AG04450 (cell line): ENCODE measurements around the gene MARK1.

DNA sequence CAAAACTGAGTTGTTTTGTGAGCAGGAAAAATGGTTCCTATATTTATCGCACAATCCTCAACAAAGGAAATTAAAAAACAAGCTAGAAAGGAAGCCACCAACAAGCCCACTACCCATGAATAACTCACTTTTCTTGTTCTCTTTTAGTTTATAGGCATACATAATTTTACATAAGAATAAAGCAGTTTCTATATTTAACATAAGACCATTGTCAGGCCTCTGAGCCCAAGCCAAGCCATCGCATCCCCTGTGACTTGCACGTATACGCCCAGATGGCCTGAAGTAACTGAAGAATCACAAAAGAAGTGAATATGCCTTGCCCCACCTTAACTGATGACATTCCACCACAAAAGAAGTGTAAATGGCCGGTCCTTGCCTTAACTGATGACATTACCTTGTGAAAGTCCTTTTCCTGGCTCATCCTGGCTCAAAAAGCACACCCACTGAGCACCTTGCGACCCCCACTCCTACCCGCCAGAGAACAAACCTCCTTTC, 40.5 kb upstream of the VASH2 start:
- CAGE, long polyA plus RNA = no peak
- RRBS = no CpG with 5 or more reads among the region's 7 CpGs

- CAGE, long polyA plus RNA = no peak
- RRBS = 13% methylated on average over 3 of the region's 33 CpGs
Observed at GRCh38 chr1:212916459-212917482, 33.6 kb upstream of the VASH2 start.

- CAGE, long polyA plus RNA = no peak
- RRBS = no CpG with 5 or more reads among the region's 13 CpGs
Observed at GRCh38 chr1:212979204-212979846, 29.0 kb downstream of the VASH2 start.

- CAGE, long polyA plus RNA = no peak
- RRBS = no CpG with 5 or more reads among the region's 2 CpGs
Observed at GRCh38 chr1:213070320-213070851, 19.3 kb downstream of the RPS6KC1 start.

- CAGE, long polyA plus RNA = no peak
- RRBS = no CpG with 5 or more reads among the region's 2 CpGs
Observed at GRCh38 chr1:213163481-213163680, 112.3 kb downstream of the RPS6KC1 start.

DNA sequence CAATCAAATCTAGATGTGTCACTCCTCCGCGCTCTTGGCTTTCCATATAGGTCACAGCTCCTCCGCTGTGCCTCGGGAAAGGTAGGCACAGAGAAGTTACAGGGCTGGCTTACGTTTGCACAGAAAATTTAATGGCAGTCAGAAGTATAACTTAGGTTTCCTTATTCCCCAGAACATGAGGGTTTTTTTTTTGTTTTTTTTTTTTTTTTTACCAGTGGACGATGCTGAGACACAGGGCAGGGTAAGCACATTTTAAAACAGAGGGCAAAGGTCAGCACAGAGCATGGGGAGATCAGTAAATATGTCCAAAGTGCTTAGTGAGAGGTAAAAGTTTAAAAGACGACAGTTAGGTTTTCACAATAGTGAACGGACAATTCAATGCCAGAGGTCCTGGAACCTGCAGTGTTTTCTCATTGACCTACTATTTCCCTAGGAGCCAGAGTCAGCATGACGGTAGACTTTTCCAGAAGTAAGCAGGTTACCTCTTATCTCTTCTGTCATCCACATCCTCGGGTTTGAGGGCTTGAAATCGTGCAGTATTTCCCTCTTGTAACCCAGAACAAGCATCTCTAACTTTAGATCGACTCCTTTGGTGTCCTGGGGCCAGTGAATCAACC, 258.9 kb upstream of the PROX1 start:
- CAGE, long polyA plus RNA = no peak
- RRBS = no CpG with 5 or more reads among the region's 12 CpGs

GRCh38 chr1:213733559-213734217, 254.1 kb upstream of the PROX1 start:
- CAGE, long polyA plus RNA = no peak
- RRBS = no CpG with 5 or more reads among the region's 2 CpGs

DNA sequence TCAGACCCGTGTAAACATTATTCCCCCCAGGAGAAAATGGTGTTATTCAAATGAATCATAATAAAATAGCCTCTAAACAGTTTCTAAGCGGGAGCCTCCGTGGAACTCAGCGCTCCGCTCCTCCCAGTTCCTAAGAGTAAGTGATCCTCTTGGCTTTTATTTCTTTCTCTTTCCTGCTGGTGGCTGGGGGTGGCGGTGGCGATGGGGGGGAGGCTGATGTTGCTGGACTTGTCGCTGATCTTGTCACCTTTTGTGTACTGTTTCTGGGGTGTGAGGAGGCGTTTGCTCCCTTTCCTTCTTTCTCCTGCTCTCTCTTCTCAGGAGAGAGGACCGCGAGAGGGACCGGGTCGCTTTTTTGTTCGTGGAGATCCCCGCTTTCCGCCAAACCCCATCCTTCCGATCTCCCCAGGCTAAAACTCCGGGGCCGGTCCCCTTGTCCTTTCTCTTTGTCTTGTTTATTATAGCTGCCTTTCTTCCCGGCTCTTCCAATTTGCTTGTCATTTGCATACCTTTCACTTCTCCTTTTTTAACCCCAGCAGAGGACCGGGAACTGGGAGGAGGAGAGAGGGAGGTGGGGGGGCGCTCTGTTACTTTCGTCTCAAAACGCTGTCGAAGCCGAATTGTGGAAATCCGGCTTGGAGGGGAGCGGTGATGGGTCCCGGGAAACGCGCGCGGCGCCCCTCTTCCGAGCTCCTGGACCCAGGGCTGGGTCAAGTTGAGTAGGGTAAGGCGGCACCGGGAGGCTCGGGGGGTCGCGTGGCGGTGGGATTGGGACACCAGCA, 1.0 kb downstream of the PROX1 start:
- CAGE, long polyA plus RNA = no peak
- RRBS = 4% methylated on average over 24 of the region's 41 CpGs

GRCh38 chr1:214362097-214362335, 81.1 kb downstream of the SMYD2 start:
- CAGE, long polyA plus RNA = no peak
- RRBS = no CpG with 5 or more reads among the region's 1 CpG

DNA sequence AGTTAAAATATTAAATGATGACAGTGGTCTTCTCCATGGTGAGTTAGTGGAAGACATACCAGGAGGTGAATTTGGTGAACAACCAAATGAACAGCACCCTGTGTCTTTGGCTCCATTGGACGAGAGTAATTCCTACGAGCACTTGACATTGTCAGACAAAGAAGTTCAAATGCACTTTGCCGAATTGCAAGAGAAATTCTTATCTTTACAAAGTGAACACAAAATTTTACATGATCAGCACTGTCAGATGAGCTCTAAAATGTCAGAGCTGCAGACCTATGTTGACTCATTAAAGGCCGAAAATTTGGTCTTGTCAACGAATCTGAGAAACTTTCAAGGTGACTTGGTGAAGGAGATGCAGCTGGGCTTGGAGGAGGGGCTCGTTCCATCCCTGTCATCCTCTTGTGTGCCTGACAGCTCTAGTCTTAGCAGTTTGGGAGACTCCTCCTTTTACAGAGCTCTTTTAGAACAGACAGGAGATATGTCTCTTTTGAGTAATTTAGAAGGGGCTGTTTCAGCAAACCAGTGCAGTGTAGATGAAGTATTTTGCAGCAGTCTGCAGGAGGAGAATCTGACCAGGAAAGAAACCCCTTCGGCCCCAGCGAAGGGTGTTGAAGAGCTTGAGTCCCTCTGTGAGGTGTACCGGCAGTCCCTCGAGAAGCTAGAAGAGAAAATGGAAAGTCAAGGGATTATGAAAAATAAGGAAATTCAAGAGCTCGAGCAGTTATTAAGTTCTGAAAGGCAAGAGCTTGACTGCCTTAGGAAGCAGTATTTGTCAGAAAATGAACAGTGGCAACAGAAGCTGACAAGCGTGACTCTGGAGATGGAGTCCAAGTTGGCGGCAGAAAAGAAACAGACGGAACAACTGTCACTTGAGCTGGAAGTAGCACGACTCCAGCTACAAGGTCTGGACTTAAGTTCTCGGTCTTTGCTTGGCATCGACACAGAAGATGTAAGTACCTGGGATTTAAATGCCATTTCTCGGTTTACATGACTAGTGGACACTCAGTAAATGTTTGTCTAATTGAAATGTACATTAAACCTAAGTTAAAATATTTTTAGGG, 39.7 kb downstream of the CENPF start:
- CAGE, long polyA plus RNA = no peak
- RRBS = no CpG with 5 or more reads among the region's 18 CpGs

GRCh38 chr1:216785810-216786100, 62.5 kb upstream of the ESRRG start:
- CAGE, long polyA plus RNA = no peak
- RRBS = no CpG with 5 or more reads among the region's 4 CpGs

DNA sequence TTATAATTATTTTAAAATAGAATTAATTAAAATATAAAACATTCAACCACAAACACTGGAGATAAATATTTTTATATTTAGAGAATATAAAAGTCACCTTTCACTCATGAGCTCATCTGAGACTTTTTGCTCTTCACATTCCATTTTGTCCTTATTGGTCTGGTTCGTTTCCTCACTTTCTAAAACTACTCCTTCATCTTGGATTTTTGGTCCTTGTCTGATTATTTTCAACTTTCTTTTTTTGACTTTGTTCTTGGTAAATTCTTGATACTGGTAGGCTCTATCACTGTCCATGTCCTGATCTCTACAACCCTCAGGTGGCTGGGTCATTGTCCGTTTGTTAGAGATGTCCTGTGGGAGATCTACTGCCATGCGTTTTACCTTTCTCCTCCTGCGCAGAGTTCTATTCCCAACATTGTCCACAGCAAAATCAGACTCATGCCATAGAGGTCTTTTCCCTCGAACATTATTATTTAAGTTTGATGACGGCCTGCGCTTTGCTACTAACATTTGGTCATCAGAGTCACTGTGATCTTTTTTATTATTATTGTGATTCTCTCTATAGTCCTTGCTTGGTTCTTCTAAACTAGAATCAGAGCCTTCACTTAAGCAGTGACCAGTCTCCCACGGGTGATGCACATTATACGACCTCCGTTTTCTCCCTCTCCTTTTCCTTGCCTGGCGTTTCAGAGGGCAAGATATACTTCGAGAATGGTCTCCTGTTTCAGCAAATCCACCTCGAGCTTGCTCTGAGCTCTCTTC, 11.0 kb downstream of the GPATCH2 start:
- CAGE, long polyA plus RNA = no peak
- RRBS = no CpG with 5 or more reads among the region's 13 CpGs

DNA sequence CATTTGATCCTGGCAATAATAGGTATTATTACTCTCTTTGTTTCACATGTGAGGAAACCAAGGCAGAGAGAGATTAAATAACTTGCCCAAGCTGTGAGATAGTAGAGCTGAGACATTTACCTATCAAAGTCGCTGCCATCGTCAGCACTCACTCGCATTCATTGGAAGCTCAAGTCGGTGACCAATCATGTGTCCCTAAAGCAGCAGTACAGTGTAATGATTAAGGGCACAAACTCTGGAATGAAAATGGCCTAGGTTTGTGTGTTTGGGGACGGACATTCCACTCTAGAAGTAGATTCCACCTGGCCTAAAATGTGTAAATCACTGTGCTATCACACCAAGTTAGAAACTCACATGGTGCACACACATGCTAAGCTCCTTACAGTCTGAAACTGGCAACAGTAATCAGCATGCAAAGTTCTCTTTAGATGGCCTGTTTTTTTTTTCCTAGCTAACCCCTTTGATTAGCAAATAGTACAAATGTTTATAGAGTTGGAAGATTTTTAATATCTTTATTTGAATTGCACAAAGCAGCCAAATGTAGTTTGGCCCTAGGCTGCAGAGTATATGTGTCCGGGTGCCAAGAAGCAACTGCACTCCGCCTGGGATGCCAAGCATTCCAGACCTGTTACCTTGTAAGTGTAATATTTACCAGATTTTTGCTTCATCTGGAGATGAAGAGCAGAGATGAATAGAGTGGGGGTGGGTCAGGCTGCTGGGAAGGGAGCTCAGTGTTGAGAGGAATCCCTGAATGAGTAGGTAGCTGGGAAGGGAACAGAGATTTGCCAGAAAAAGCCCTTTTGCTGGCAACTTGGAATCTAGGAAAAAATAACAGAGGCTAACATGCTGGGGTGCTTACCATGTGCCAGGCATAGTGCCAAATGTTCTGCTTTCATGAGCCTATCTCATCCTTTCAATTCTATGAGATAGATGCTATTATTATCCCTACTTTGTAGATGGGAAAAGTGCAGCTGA, 35.2 kb downstream of the TGFB2 start:
- CAGE, long polyA plus RNA = no peak
- RRBS = no CpG with 5 or more reads among the region's 7 CpGs

DNA sequence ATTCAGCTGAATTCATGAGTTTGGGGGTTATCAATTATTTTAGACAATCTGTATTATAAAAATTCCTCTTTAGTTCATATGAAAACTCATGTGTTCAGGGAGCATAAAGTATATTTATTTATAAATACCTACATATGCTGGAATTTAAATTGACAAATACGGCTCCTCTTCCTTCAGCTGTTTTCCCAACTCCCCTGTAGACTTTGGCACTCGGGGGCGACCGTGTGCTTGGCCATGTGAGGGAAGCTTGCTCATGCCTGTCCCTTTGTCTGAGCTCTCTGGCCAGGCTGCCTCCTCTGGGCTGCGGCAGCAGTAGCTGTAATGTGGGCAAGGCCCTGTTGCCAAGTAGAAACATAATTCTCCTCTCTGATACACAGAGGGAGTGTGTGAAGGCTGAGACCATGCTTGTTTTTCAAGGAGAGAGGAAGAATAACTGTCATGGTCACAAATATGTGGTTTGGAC, 94.3 kb downstream of the TGFB2 start:
- CAGE, long polyA plus RNA = no peak
- RRBS = no CpG with 5 or more reads among the region's 5 CpGs

GRCh38 chr1:218459314-218459831, 114.2 kb downstream of the TGFB2 start:
- CAGE, long polyA plus RNA = no peak
- RRBS = no CpG with 5 or more reads among the region's 9 CpGs

GRCh38 chr1:218498053-218499130, 153.3 kb downstream of the TGFB2 start:
- CAGE, long polyA plus RNA = no peak
- RRBS = 0% methylated on average over 1 of the region's 10 CpGs

DNA sequence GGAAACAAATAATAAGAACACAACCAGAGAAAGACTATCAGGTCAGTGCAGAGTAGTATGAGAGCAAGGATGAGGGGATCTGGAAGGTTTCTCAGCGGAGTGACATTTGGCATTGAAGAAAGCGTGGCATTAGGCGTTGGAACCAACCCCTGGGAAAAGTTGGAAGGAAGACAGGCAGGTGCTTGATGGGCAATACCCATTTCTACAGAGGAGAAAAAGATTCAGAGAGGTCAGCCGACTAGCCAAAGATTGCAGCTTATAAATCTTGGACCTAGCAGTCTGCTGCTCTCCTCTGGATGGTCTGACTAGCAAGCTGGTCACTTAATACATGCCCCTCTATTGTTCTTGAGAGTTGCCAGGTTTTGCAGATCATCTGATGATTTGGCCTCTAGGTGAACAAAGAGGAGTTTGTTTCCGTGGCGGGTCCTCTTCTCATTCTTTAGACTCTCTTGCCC, 116.0 kb downstream of the SLC30A10 start:
- CAGE, long polyA plus RNA = no peak
- RRBS = no CpG with 5 or more reads among the region's 6 CpGs

DNA sequence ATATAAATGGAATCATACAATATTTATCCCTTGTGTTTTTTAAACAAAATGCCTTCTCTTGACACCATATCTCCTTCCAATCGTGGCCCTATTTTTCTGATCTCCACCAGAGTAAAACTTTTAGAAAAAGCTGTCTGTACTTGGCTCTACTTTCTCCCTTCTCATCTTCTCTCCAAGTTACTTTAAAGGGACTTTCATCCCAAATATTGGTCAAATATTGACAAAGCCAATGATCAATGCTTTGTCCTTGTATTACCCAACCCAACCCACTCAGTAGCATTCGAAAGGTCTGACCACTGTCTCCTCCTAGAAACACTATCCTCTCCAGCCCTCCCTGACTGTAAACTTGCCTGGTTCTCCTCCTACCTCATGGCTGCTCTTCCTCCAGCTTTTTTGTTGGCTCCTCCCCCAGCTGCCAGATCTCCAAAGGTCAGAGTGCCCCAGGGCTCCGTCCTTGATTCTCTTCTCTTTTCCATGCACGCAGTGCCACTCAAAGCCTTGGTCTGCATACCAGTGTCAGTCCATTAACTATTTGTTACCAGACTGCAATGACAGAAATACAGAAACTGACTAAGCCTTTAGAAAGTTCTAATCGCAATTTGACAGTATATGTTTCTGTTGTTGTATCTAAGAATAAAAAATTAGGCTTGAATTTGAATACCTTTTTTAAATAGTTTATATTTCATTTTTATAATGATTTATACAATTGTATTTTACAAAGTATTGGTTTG, 44.4 kb downstream of the SLC30A10 start:
- CAGE, long polyA plus RNA = no peak
- RRBS = no CpG with 5 or more reads among the region's 5 CpGs

- CAGE, long polyA plus RNA = no peak
- RRBS = no CpG with 5 or more reads among the region's 18 CpGs
Observed at GRCh38 chr1:220253222-220254099, 18.8 kb downstream of the RAB3GAP2 start.

DNA sequence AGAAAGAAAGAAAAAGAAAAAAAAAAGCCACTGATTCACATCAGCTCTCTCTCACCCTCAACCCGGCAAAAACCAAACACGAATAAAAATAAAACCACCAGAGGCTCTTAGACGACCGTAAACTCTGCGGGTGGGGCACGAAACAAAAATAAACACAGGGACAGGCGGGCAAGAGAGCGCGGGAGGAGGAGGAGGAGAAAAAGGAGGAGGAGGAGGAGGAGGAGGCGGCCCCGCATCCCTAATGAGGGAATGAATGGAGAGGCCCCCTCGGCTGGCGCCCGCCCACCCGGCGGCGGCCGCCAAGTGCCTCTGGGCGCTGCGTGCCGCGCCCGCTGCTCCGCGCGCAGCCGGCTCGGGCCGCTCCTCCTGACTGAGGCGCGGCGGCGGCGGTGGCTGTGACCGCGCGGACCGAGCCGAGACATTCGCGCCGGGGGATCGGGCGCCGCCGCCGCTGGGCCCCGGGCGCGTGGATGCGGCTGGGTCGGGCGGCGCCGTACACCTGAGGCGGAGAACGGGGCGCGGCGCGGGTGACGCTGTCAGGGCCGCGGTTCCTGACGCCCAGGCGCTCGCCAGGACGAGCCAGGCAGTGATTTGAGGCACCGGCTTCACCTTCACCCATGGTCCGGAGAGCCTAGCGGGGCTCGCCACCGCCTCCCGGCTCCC, at the start of gene MARK1:
TSS of gene MARK1 (plus strand) at position 285 of the 663 bp plus-strand sequence.
- CAGE, long polyA plus RNA = no peak
- RRBS = 1% methylated on average over 27 of the region's 74 CpGs